ENCODE data around the gene NFKBIE.

DNA sequence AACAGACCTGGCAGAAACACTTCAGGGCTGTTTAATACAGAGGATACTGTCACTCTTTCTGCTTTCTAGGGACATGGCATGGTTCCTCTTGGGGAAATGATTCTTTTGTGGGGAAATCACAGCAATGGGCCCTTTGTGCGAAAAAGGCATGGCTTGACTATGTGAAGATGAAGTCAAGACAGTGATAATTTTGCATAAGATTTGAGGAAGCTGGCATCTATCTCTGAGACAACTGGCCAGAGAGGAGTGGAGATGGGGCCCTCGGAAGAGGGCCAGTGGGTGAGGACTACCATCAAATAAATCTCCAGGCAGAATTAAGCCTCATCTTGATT, 16.5 kb upstream of the MRPS18A start:
- PRO-cap: no peak

DNA sequence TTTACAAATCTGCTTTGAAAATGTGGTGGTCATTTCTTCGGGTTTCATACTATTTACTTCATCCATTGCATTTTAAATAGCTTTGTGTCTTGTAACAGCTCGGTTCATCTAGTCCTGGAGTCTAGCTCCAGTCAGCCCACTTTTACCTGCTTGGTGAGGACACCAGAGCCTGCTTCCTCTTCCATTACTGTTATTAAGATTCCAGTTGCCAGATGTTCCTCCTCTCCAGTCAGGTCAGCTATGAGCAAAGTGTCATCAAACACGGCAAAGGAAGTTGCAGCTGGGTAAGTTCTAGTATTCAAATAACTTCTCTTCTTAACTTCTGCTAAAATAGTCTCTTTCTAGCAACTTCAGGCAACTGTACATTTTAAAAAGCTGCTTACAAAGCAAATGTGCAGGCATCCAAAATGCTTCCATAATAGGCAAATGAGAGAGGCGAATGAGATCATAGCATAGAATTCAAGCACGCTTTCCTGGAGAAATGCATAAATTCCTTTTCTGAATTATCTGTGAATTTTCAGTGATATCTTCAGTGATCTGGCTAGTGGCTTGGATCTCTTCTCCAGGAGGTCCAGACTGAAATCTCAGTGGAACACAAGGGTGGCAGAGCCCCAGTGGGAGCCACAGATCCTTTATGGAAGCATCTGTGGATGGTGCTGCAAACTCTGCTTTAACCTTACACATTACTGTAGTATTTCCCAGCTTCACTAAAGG, 18.5 kb upstream of the MRPS18A start:
- PRO-cap: no peak

DNA sequence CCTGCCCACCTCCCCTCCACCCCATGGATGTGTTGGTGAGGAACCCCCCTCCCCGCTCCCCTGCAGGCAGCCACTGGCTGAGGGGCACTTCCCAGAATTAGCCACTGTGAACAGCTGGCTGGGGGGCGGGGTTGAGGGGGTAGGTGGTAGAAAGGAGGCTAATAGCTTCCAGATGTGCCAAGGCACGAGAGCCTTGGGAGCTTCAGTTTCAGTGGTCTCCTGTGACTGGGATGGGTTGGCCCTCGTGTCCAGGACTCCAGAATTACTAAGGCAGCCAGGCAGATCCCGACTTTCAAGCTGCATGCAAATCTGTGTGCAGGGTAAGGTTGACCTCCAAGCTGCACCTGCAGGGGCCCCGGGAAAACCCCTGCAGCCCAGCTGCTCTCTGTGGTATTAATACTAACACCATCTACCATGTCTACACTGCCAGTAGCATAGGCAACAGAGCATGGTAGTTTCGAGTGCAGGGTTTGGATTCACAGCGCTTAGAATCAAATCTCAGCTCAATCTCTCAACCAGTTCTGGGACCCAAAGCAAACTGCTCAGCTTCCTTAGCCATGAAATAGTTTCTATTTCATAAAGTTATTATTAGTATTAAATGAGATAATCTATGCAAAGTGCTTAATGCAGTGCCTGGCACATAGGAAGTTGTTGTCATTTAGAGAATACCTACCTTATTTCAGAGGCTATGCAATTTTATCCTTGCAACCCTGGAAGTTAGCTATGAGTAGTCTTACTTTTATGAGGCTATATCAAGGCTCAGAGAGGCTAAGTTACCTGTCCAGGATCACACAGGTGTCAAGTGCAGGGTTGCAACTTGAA, 27.4 kb upstream of the MRPS18A start:
- PRO-cap: no peak

- PRO-cap: unidirectional peak, minus-strand start at chr6:43773453
Observed at GRCh38 chr6:43773239-43774248, 3.5 kb downstream of the VEGFA start.

GRCh38 chr6:43784204-43785561, 14.7 kb downstream of the VEGFA start:
- PRO-cap: no peak

- PRO-cap: unidirectional peak, plus-strand start at chr6:43913840
Observed at GRCh38 chr6:43913549-43913964, 143.5 kb downstream of the VEGFA start.

GRCh38 chr6:43972765-43973309, 154.4 kb downstream of the MRPL14 start:
- PRO-cap: no peak

- PRO-cap: no peak
Observed at GRCh38 chr6:44001752-44002356, 125.4 kb downstream of the MRPL14 start.

GRCh38 chr6:44024262-44024461, 103.1 kb downstream of the MRPL14 start:
- PRO-cap: no peak

DNA sequence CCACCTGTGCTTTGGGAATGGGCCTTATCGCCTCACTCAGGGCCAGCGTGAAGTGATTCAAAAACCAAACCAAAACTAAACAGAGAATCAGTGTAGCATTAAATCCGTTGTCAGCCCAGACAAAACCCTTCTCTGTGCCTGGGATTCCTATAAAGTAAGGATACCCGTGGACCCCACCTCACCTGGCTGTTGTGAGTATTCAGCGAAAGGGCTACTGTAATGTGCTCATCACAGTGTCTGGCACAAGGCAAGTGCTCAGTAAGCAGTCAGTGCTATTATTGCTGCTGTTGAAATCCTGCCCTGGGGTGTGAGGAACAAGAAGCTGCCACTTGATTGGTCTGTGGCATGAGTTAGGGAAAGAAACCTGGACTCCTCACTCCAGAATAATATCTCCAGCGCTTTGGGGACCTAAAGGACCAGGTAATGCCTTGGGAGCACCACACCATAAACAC, 66.7 kb downstream of the MRPL14 start:
- PRO-cap: no peak

- PRO-cap: no peak
Observed at GRCh38 chr6:44102410-44102987, 24.8 kb downstream of the MRPL14 start.

DNA sequence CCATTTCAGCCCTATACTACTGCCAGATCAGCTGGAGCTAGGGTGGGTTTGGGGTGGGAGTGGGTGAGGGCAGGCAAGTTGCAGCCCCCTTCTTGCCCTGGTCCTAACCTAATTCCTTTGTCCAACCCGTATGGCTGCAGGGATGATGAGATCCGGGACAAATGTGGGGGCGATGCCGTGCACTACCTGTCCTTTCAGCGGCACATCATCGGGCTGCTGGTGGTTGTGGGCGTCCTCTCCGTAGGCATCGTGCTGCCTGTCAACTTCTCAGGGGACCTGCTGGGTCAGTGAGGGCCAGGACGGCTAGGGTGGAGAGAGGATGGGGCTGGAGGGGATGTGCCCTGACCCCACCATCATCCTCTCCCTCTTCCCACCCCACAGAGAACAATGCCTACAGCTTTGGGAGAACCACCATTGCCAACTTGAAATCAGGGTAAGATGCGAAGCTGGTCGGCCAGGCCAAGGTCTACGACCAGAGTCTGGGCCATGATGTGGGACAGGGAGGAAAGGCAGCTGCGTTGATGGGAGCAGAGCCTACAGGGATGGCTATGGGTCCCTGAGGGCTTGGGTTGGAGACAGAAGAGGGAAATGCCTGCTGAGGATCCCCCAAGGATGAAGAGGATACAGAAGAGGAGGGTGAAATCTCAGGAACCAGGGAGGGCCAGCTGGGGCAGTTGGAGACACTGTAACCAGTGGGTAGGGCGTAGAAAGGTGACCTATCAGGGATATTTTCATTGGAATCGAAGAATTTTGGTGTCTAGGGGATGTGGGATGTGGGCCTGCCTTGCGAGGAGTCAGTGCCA, 12.2 kb downstream of the TMEM63B start:
- PRO-cap: no peak

GRCh38 chr6:44237853-44238549, 8.9 kb upstream of the HSP90AB1 start:
- PRO-cap: bidirectional peak, plus-strand start at chr6:44238125, minus-strand start at chr6:44238060

- PRO-cap: unidirectional peak, minus-strand start at chr6:44265548
Observed at GRCh38 chr6:44265229-44266052, at the start of gene NFKBIE. Gene NFKBIE (minus strand): TSS chr6:44265551.

DNA sequence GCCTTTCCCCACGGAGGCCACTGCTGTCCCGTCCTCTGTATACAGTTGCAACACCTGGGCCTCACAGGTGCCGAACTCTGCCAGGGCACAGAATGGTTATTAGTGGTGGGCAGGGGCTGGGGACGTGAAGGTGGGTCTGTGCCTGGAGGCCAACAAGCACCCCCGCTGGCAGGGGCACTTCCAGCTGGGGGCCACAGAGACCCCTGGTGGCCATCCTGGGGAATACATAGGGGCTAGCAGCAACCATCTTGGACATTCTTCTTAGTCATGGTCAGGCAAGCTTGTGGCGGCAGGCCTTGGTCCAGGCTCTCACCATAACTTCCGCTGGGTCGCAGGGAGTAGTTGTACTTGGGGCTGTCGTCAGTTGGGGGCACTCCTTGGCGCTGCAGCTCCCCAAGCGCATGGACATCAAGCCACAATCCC, 7.3 kb upstream of the TCTE1 start:
- PRO-cap: no peak

DNA sequence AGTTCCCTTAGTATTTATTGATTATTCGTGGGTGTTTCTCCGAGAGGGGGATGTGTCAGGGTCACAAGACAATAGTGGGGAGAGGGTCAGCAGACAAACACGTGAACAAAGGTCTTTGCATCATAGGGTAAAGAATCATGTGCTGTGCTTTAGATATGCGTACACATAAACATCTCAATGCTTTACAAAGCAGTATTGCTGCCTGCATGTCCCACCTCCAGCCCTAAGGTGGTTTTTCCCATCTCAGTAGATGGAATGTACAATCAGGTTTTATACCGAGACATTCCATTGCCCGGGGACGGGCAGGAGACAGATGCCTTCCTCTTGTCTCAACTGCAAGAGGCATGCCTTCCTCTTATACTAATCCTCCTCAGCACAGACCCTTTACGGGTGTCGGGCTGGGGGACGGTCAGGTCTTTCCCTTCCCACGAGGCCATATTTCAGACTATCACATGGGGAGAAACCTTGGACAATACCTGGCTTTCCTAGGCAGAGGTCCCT, 14.2 kb upstream of the SPATS1 start:
- PRO-cap: no peak

DNA sequence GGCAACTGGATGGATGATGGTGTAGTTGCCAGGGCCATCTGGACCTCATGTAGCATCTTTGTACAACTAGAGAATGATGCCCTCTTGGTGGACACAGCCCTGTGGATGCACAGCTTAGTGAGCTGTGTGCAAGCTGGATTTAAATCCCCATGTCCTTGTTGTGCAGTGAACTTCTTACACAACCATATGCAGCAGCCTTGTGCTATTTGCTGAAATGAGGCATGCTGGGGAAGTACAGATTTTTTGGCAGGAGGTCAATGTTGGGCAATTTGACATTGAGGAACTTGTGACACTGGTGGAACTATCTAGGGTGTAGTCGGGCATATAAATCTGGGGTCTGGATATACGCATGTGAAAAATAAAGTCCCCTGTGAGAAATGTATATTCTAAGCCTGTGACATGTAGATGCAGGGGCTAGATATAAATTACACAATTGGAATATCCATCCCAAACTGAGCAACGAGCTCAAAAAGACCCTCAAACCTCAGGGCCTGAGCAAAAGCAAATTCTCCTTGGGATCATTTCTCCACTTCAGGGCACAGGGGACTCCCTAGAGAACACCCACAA, 5.7 kb upstream of the CDC5L start:
- PRO-cap: no peak

GRCh38 chr6:44388155-44388672, 708 bp downstream of the CDC5L start:
- PRO-cap: unidirectional peak, minus-strand start at chr6:44388433

DNA sequence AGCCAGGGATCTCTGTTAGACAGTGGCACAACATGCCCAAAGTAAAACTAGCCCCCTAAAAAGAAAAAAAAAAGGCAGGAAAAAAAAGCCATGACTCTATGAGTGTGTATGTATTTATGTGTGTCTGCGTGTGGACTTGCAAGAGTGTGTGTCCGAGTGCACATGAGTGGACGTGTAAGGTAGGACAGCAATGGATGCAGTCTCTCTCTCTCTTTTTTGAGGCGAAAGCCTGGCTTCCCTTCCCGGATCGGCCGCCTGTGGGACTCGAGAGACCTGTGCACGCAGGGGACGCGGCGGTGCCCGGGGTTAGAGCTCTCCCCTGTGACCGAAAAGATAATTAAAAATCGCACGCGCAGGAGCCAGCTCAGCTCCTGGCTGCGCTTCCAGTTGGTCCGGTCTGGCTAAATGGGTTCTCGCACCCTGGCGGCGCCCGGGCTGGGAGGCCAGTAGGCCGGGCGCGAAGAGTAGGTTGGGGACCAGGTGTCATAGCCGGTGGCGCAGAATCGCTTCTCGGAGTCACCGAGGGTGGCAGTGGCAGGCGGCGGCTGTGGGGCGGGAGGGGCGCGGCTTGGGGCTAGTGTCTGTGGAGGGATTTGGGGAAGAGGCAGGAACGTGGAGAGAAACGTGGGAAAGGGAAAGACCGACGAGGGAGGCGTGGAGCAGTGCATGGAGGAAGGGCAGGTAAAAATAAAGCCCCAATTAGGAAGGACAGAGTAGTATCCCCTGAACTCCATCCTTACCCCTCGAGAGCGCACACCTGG, 41.8 kb upstream of the SUPT3H start:
- PRO-cap: no peak

GRCh38 chr6:45437200-45437644, 59.5 kb upstream of the SUPT3H start:
- PRO-cap: no peak

Measured in gallbladder (tissue), 1 donor.